Epithelial cell of esophagus (primary cell): Measurements from ENCODE around the genes PGLYRP2 and CIB3.

- RRBS, result no CpG with 5 or more reads among the region's 9 CpGs
Measured at GRCh38 chr19:15124502-15124907, 1.1 kb downstream of the ILVBL start.

- RRBS, result no CpG with 5 or more reads among the region's 27 CpGs
Measured at GRCh38 chr19:15223937-15224505, 8.2 kb downstream of the EPHX3 start.

- RRBS, result no CpG with 5 or more reads among the region's 25 CpGs
Measured at GRCh38 chr19:15251473-15252375, 19.5 kb upstream of the EPHX3 start.

DNA sequence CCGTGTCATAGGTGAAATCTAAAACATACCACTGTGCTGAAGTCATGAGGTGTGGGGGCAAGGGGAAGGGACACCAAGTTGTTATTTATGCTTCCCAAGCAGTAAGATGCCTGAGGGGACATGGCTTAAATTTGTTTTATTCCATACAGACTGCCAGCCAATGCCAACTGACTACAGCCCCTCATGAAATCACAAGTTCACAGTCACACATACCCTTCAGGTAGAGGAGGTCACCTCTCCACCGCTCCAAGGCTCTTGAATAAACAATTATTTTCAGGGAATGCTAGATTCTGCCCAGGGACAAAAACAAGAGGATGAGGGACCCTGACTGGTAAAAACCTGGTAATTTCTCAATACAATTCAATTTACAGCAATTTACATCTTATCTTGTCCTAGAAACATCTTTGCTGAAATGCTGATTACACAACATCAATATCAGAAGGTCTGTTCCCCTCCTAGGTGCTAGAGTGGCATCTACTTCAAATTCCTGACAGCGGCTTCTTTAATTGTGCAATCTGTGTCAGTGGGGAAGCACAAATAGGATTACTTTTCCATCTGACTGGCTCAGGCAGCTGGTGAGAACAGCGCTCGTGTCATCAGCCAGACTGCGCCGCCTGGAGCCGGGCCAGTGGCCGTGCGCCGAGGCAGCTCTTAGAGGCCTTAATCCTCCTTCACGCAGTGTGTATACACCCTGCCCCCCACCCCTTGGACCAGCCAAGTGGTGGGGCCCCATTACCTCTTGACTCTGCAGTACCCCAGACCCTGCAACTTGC lies 48.5 kb upstream of the EPHX3 start:
- RRBS, result no CpG with 5 or more reads among the region's 12 CpGs

DNA sequence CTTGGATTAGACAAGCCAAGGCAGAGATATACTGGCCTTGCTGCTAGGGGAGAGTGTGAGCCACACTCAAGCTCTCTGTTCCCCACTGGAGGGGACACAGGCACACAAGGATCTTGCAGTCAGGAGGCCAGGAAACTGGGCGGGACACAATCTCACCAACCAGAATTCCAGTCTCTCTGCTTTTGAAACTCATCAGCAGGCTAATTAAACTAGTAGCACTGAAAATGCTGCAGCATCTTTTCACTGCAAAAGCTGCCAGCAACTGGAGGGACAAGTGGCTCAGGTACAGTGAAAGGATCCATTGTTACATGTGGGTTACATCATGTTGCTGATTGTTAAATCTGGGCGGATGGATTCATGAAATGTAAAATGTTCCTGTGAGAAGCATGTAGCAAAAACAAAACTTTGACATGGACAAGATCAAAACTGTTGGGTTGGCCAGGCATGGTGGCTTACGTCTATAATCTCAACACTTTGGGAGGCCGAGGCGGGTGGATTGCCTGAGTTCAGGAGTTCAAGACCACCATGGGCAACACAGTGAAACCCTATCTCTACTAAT lies 49.1 kb upstream of the EPHX3 start:
- RRBS, result no CpG with 5 or more reads among the region's 5 CpGs

DNA sequence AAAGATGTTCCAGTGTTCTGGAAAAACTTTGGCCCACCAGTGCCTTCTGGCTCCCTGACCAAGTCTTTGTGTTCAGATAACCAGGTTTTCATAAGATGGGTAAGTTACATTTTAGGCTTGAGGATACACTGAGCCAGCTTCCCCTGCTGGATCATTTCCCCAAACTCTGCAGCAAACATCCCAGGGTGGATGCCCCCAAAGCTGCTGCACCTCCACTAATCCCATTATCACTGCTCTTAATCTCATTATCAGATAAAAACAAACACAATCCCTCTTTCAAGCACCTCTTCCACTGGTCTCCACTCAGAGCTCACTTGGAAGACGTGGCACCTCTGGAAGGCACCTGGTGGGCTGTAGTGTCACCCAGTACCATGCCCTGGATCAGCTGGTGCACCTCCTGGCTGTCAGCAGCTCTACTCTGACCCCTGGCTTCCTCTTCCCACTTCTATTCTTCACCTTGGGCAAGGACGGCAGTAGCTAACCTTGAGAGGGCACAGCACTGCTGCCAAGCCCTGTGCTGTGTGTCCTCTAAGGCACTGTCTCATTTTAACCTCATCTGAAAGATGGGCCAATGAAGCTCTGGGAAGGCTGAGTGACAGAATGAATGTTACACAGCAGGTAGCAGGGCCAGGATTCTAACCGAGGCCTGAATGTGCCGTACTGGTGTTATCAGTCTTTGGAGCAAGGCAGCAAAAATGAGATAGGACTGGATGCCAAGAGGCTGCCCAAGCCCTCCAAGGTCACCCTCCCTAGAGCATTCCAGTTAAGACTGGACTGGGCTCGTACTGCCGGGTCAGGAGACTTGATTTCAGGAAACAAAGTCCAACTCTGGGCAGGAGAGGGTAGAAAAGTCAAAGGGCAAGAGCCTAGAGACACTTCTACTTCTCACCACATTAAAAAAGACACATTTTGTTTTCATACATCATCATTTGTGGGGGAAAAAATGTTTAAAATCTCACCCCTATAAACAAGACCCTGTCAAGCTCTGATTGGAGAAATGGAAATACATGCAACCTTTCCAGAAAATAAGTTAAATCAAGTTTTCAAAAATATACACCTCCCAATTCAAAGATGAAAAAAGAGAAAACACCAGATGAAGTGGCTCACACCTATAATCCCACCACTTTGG lies 7.3 kb downstream of the BRD4 start:
- RRBS, result no CpG with 5 or more reads among the region's 6 CpGs

- RRBS, result no CpG with 5 or more reads among the region's 21 CpGs
Measured at GRCh38 chr19:15397464-15398248, 18.1 kb upstream of the AKAP8 start.

DNA sequence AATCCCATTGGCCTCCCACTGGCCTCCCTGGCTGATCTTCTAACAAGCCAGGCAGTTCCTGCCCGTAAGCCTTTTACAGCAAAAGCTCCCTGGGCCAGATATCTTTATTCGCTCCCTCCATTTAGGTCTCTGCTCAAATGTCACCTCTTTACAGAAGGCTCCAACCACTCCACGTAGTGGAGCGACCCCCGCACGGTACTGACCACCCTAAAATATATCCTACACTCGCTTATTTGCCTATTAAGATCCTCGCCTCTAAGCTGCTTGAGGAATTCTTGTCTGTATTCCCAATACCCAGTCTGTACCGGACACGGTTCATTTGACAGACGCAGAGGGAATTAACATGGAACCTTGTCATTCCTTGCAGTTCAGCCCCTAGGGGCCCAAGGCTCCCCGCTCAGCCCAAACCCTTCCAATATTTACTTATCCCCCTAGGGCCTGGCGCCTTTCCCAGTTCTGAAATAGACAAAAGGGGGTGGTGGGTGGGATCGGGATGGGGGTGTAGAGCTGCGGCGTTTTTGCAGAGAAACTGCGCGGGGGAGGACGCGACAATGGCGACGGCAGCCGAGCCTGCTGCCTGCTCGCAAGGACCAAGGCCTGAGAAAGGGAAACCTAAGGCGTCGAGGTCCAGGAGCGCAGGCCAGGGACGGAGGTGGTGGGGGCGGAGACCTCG lies 682 bp downstream of the AKAP8L start:
- RRBS, result no CpG with 5 or more reads among the region's 30 CpGs

- RRBS, result no CpG with 5 or more reads among the region's 16 CpGs
Measured at GRCh38 chr19:15479298-15480070, at the start of gene PGLYRP2. PGLYRP2 (minus strand) TSS chr19:15479501.

DNA sequence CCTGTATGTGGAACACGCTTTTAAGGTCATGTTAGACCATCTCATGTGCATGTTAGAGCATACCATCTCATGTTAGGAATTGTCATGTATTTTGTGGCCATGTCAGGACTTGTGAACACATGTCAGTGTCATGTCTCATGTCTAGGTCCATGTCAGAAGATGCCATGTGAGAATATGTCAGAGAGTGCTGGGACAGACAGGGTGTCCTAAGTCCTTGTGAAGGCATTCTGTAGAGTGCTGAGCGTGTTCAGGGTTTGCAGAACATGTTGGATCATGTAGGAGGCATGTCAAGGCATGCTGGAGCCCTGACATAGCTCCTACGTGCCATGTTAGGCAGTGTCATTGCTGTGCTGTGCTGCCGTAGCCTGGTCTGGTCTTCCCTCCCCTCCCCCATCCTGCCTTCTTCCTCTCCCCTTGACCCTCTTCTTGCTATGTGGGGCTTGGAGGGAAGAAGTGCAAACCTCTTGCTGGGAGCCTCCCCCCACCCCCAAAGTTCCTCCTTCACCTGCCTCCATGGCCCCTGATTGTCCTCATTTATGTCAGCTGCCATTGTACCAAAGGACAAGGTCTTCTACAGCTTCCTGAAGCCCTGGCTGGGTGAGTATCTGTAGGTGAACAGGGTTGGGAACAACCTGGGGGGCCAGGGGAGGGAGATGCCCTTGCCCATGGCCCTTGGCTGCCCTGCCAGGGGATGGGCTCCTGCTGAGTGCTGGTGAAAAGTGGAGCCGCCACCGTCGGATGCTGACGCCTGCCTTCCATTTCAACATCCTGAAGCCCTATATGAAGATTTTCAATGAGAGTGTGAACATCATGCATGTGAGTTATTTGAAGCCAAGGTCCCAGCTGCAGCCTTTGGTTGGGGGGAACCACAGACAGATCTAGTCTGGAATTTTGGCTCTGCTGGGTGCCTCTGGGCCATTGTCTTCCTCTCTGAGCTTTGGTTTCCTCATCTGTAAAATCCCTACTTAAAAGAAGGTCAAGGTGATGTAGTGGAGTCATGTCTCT lies 6.1 kb downstream of the CYP4F3 start:
- RRBS, result no CpG with 5 or more reads among the region's 8 CpGs

DNA sequence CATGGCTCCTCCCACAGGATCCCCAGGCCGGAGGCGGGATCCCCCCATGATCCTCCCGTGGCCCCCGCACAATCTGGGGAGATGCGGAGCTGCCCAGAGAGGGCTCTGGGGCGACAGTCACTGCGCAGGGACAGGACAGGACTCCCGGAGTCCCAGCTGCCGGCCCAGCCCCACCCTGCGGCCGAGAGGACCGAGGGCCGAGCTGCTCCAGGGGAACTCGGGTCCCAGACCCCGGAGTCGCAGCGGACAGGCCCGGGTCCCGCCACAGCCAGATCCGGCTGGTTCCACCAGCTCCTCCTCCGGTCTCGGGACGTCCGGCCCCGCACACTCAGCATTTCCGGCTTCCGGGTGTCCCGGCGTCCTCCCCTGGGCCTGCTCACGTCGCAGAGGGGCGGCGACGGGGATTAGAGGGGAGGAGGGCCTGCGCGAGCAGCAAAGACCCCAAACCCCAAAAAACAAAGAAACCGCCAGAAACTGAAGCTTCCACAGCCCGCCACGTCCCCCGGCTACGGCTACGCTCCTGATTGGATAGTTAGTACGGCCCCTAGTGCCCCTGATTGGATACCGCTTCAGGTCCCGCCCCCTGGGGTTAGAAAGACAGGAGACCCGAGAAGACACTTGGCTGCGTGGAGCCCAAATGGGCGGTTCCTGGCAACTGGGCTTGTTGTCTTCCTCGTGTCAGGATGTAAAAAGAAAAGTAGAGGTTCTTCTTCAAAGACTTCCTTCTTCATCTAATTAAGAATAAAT lies 21.3 kb upstream of the OR10H1 start:
- RRBS, result no CpG with 5 or more reads among the region's 49 CpGs

- RRBS, result no CpG with 5 or more reads among the region's 8 CpGs
Measured at GRCh38 chr19:15864852-15865358, 33.0 kb downstream of the CYP4F2 start.

GRCh38 chr19:15871301-15871913 lies 26.5 kb downstream of the CYP4F2 start:
- RRBS, result no CpG with 5 or more reads among the region's 12 CpGs

GRCh38 chr19:16033660-16033905 lies 42.7 kb upstream of the TPM4 start:
- RRBS, result no CpG with 5 or more reads among the region's 2 CpGs

DNA sequence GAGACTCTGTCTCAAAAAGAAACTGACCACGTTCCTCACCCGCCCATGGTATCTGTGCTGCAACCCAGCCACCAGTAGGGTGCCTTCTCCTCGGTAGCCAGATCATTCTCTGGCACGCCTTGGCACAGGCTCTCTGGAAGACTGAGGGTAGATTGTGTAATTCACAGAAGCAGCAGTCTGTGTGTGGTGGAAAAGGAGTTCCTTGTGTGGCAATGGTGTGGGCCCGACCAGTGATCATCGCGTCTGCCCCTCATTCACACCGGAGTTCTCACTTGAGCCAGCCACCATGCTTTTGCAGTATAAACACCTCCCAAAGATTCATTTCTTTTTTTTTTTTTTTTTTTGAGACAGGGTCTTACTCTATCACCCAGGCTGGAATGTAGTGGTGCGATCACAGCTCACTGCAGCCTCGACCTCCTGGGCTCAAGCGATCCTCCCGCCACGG lies 7.2 kb downstream of the TPM4 start:
- RRBS, result no CpG with 5 or more reads among the region's 13 CpGs

DNA sequence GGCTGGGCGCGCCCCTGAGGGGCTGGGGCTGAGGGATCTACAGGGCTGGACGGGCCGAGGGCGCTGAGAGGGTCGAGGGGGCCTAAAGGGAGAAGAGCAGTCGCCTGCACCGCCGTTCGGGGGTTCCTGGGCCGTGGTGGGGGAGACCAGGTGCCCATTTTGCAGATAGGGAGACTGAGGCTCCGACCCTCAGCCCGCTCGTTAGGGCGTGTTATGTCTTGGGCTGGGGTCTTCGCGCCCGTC lies 298 bp downstream of the RAB8A start:
- RRBS, result no CpG with 5 or more reads among the region's 18 CpGs

- RRBS, result no CpG with 5 or more reads among the region's 3 CpGs
Measured at GRCh38 chr19:16173457-16173951, at the start of gene CIB3. CIB3 (minus strand) TSS chr19:16173525.

- RRBS, result 2% methylated on average over 15 of the region's 40 CpGs
Measured at GRCh38 chr19:16198112-16198742, 516 bp downstream of the AP1M1 start.

GRCh38 chr19:16290473-16291212 lies 34.0 kb upstream of the KLF2 start:
- RRBS, result no CpG with 5 or more reads among the region's 14 CpGs

- RRBS, result no CpG with 5 or more reads among the region's 43 CpGs
Measured at GRCh38 chr19:16355114-16356157, 30.8 kb downstream of the KLF2 start.